ENCODE measurements around a stretch of chr1.

DNA sequence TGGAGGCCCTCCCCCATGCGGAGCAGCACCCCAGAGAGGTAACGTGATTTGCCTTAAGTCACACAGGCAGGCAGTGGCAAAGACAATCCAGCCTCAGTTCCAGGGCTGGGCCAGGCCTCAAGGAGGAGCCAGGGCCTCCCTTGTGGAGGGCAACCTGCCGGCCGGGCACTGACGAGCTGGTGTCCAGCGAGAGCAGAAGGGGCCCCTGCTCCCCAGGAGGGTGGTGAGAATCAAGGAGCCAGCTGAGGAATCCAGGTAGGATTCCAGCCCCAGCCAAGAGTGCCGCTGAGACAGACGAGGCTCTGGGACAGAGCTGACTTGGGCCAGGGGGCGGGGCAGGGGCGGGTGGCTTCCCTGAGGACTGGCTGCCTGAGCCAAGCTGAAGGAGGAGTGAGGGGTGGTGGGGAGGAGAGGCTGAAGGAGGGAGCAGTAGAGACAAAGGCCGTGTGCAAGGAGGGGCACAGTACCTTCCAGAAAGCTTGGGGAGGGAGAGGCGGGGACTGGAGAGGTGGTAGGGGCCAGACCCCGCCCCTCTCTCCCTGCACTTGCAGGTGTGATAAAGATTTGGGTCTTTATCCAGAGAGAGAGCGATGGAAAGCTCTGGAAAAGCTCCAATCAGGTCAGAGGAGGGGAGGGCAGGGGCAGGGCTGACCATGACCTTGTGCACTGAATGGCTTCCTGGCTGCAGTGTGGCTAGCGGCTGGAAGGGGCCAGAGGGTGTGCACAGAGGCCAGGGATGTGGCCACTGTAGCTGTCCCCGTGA lies 7.0 kb upstream of the EPHA8 start:
- PRO-cap = no peak
- RAMPAGE, long total RNA = no peak

GRCh38 chr1:22702135-22702801 lies 8.4 kb upstream of the EPHB2 start:
- PRO-cap = no peak
- RAMPAGE, long total RNA = no peak

DNA sequence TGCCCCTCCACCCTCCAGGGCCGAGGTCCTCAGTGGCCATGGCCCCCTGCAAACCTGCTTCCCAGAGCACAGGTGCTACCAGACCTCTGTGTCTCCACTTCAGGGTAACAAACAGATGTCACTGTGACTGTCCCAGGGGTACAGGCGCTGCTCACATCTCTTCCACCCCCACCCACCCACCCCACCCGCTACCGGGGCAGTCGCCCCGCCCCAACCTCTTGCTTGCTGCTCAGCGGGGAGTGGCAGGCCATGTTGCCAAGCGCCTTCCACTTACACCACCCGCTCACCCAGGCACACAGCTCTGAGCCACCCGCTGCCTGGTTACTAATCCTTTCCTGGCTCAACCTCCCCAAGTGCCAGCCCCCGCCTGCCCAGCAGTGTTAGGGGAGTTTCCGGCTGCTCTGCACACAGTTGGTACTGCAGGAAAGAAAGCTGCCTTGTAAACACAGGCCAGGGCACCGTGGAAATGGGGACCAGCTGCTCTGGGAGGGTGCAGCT lies 56.3 kb downstream of the LACTBL1 start:
- PRO-cap = no peak
- RAMPAGE, long total RNA = no peak

GRCh38 chr1:23368622-23369316 lies 867 bp downstream of the ZNF436 start:
- PRO-cap = bidirectional peak, plus-strand start at chr1:23368969, minus-strand start at chr1:23368867
- RAMPAGE, long total RNA = start-site peak on the plus strand at chr1:23368954-23368965, 27 and 16 reads in 2 replicates

GRCh38 chr1:23370858-23371702 lies 1.4 kb upstream of the ZNF436 start:
- PRO-cap = no peak
- RAMPAGE, long total RNA = no peak

DNA sequence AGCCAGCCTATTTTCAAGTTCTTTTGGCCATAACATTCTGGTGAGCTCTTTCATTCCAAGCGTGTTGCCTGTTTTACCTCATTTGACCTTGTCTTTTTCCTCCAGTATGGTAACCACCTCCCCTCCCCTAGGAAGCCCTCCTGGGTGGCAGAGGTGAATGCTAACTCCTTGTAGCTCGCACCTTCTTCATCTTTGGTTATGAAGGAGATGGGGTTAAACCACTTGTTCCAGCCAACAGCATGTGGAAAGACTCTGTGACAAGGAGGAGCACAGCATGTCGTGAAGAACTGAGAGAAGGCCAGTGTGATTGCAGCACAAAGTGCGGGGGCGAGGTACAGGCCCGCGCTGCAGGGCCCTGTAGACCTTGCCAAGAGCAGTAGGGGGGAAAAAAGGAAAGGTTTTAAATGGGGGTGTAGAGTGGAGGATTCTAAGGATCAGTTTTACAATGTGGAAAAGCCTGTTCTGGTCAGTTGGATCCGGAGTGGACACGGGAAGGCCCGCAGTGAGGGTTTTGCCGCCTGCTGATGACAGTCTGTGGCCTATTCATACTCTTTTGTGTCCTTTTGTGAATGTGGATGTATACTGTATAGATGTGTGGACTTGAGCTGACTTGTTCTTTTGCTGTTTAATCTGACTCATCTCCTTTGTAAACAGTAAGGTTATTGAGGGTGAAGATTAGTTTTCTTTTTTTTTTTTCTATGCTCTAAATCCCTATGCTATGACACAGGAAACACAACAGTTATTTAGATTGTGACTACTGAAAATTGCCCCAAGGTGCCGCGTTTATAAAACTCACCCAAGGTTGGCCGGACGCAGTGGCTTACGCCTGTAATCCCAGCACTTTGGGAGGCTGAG lies 7.5 kb upstream of the ZNF436 start:
- PRO-cap = no peak
- RAMPAGE, long total RNA = no peak

- PRO-cap = no peak
- RAMPAGE, long total RNA = no peak
Measured at GRCh38 chr1:23434102-23434717, 9.7 kb upstream of the TCEA3 start.

GRCh38 chr1:23480413-23481184 lies 3.4 kb downstream of the ASAP3 start:
- PRO-cap = unidirectional peak, minus-strand start at chr1:23480776
- RAMPAGE, long total RNA = no peak

DNA sequence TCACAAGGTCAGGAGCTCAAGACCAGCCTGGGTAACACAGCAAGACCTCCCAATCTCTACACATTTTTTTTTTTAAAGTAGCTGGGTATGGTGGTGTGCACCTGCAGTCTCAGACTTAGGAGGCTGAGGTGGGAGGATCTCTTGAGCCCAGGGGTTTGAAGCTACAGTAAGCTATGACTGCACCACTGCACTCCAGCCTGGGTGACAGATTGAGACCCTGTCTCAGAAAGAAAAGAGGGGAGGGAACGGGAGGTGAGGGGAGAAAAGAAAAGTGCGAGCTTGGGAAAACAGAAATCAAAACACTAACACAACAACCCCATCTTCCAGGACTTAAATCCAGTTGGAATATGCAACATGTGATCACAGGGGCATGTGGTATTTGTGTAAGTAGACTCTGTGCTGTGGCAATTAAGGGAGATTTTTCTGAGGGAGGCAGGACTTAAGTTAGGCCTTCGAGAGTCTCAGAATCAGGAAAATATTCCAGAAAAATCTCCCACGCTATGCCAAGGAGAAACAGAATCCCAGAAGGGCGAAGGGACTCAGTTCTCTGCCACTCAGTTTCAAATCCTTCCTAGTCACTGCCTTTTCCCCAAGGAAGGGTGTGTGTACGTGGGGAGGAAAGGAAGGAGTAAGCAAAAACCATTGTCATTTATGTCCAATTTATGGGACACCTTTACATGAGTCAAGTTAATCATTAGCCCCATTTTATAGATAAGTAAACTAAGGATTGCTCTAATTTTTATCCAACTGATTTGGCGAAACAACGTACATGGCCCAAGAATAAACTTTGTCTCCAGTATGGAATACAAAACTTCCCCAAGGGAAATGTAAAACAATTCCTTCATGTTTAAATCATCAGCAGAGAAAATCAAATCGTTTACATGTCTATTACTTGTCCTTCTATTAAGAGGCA lies 12.3 kb downstream of the ID3 start:
- PRO-cap = no peak
- RAMPAGE, long total RNA = no peak

DNA sequence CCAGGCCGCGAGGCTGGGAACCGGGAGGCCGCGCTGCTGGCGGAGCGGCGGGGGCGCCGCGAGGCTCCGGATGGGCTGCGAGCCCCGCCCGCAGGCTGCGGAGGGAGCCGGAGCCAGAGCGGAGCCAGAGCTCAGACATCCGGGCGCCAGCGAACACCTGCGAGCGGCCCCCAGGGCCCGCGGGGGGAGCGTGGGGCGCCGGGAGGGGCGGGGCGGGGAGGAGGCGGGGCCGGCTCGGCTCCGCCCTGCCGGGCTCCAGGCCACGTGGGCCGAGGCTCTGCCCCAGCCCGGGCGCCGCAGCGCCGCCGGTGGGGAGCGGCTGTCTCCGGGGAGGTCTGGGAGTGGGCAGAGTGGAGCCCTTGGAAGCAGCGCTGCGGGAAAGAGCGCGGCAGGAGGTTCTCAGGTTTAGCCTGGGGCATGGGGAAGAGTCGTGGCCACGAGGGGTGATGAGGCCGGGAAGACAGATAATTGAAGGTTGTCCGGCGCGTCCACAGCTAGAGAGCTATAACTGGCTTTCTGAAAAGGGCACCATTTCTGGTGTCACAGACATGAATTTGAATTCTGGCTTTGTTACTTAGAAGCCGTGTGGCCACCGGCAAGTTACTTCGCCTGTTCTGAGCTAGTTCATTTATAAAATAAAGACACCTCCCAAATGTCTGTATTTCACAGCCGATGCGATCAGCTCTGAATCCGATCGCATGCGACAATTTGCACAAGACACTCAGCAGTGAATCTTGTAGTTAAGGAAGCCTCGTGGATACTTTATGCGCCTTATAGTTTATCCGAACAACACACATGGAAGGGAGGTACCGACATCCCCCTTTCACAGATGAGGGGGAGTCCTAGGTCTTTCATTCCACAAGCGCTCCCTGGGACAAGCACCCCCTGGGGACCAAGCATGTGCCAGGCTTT lies 4.3 kb downstream of the ID3 start:
- PRO-cap = bidirectional peak, plus-strand start at position 341 of the sequence, minus-strand start at position 97 of the sequence; bidirectional peak, plus-strand start at position 577 of the sequence, minus-strand start at position 501 of the sequence
- RAMPAGE, long total RNA = no peak

DNA sequence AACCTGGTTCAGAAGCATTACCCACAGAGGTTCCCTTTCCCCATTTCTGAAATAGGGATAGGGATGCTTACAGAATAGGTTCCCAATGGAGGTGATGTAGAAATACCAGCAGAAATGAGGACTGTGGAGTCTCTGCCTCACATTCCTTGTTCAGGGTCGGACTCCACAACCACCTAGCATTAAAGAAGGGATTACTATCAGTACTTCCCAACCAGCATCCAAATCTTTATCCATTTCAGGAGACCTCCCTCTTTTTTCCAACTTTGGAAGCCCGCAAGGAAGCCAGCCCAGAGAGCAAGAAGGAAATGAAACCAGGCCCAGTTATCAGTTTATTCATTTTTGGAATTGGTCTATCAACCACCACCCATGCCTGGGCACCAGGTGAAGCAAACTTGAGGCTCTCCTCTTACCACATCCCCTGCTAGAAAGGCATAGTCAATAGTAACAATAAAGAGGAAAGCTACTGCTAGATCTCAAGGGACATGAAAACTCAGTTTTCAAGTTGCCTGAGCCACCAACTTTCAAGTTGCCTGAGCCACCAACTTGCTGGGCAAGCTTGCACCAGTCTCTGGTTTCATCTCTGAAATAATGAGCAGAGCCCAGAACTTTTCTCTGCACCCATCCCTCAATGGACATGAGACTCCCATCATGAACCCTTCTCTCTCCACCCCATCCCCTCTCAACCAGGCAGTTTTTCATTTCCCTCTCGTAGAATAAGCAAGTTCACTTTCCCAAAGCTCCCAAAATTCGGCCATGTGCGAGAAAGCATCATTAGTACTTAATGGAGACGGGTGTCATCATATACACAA lies 2.0 kb downstream of the ID3 start:
- PRO-cap = unidirectional peak, minus-strand start at position 630 of the sequence
- RAMPAGE, long total RNA = no peak

GRCh38 chr1:23561544-23562711 lies 2.6 kb upstream of the ID3 start:
- PRO-cap = no peak
- RAMPAGE, long total RNA = no peak

- PRO-cap = no peak
- RAMPAGE, long total RNA = no peak
Measured at GRCh38 chr1:23581199-23581836, 22.0 kb upstream of the ID3 start.

DNA sequence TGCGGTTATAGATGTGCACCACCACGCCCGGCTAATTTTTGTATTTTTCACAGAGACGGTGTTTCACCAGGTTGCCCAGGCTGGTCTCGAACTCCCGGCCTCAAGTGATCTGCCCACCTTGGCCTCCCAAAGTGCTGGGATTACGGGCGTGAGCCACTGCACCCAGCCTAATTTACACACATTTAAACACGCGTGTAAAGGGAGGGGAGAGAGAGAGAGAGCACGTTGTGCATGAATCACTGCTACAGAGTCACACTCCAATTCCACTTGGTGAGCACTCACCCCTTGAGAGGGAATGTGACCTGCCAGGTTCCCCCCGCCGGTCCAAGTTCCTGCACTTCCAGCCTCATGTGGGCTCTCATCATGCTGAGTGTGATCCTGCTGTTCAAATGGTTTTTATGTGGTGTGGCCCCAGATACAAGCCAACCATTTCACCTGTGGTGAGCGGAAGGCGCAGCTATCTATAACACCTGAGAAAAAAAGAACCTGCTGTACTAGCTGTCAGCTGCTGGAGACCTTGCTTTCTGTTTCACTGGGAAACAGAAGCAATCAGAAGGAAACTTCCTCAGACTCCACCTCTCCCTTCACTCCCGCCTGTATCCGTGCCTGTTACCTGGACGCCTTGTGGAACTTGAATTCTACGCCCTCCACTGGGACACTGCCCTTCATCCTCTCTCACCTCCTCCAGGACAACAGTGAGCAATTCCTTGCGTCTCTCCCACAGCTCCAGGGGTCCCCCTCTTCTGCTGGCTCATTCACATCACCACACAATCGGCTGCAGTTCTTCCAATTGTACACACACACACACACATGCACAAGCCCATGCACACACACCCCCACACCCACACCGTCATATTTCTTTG lies 64.5 kb upstream of the RPL11 start:
- PRO-cap = bidirectional peak, plus-strand start at position 494 of the sequence, minus-strand start at position 390 of the sequence
- RAMPAGE, long total RNA = start-site peak on the plus strand centred at position 540 of the sequence, 96 bp wide, 345 and 54 reads in 2 replicates

DNA sequence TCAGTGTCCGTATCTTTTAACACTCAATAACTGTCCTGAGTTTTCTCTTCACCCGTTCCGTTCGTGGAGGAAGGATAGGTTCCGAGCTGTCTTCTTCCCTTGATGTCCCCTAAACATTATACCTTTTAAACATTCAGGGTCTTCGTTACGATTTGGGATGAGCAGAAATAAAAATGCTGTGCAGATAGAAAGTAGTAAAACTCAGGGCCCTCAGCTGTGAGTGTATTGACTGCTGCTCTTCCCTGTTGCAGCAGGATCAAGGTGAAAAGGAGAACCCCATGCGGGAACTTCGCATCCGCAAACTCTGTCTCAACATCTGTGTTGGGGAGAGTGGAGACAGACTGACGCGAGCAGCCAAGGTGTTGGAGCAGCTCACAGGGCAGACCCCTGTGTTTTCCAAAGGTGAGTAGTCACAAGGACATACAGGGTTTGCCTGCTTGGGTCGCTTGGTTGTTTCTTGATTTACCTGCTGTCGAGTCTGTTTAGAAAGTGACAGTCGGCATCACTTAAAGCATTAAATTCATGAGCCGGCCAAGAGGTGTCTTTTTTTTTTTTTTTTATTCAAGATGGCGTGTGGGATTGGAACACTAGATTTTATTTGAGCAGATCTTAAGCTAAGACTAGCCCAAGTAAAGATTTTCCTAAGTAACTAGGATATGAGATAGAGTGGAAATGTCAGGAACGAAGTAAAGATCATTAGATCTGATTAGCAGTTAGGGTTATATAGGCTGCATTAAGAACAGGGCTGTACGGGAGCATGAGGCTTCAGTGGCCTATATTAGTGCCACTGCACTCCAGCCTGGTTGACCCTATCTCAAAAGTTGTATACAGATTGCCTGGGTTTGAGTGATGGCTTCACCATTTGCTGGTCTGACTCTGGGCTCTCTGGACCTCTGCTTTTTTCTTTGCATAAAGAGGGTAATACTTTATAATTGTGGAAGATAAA lies 1.0 kb downstream of the RPL11 start:
- PRO-cap = no peak
- RAMPAGE, long total RNA = no peak

- PRO-cap = no peak
- RAMPAGE, long total RNA = no peak
Measured at GRCh38 chr1:23695558-23696747, 4.3 kb downstream of the RPL11 start.

- PRO-cap = no peak
- RAMPAGE, long total RNA = no peak
Measured at GRCh38 chr1:23697566-23698438, 6.2 kb downstream of the RPL11 start.

DNA sequence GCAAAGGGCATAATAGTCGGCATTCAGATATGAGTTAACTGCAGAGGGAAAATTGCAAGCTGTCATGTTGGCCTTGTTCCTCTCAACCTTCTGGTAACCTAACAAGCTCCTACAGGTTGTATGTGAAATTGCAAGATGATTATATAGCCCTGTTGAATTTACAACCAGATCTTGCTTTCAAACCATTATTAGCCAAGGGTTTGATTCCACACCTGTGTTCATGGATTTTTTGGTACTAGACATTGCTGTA lies 2.3 kb downstream of the ELOA start:
- PRO-cap = no peak
- RAMPAGE, long total RNA = no peak

DNA sequence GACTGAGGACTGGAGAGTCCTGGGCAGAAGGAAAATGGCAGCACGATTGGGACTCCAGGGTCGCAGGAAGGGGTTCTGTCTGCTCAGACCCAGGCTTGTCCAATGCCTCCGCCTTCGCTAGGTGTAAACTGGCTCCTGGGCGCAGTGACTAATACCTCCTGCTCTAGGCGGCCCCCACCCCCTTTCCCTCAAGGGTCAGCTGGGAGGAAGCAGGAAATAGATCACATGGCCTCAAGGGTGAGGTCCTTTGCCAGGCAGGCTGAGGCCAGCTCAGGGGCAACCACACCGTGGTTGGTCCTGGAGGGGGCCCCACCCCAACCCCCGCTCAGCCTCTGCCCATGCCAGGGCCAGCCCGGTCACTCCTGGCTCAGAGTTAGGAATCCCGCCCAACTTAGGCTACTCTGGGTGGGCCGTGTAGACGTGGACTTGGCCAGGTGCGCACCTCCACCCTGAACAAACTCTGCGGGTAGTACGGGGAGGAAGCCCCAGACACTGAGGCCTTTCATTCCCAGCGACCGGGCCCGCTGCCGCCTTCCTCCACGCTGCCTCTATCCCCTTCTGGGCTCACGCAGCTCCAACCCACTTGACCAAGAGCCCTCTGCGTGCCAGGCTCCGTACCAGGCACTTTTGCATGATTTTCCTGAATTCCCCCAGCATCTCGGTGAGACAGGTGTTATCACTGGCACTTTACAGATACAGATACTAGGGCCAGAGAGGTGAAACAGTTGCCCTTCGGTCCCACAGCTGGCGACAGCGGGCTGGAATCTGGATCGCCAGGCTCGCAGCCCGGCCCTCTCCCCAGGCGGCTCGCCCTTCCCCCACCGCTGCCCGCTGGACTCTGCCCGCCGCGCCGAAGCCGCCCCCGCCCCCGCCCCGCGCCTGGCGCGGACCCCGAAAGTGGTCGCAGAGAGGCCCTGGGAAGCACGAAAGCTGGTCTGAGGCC lies 865 bp downstream of the GALE start:
- PRO-cap = unidirectional peak, plus-strand start at position 226 of the sequence
- RAMPAGE, long total RNA = no peak

DNA sequence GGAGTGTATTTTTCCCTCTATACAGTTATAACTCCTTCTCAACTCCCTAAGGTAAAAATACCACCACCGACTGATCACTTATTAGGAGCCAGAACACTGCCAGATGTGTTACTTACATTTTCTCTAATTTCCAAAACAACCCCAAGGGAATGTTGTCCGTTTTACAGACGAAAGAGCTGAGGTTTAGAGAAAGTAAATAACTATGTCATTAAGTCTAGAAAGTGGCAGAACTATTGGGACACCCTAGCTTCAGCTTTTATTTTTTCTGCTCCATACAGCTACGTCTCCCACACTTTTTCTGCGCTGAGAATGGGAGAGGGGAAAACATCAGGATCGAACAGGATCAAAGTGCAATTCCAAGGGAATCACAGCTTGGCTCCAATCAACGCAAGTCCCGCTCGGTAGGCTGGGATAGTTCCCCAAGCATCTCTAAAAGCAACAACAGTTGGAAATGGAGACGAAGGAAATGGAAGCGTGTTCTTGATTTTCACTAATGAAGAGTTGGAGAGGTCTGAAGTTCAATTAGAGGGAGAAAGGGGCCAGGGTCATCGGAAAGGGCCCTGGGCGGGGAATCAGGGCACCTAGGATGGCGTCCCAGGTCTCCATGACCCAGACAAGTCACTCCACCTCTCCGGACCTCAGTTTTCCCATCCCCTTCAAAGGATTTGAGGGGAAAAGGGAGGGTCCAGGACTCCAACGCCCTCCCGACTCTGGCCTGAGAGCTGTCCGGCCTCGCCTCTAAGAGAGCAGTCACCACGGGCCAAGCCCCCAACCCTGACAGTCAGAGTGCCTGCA lies 503 bp downstream of the HMGCL start:
- PRO-cap = no peak
- RAMPAGE, long total RNA = no peak

All from OCI-LY7 (cell line).